ENCODE results near the genes ITPRID2 and NUP35.

DNA sequence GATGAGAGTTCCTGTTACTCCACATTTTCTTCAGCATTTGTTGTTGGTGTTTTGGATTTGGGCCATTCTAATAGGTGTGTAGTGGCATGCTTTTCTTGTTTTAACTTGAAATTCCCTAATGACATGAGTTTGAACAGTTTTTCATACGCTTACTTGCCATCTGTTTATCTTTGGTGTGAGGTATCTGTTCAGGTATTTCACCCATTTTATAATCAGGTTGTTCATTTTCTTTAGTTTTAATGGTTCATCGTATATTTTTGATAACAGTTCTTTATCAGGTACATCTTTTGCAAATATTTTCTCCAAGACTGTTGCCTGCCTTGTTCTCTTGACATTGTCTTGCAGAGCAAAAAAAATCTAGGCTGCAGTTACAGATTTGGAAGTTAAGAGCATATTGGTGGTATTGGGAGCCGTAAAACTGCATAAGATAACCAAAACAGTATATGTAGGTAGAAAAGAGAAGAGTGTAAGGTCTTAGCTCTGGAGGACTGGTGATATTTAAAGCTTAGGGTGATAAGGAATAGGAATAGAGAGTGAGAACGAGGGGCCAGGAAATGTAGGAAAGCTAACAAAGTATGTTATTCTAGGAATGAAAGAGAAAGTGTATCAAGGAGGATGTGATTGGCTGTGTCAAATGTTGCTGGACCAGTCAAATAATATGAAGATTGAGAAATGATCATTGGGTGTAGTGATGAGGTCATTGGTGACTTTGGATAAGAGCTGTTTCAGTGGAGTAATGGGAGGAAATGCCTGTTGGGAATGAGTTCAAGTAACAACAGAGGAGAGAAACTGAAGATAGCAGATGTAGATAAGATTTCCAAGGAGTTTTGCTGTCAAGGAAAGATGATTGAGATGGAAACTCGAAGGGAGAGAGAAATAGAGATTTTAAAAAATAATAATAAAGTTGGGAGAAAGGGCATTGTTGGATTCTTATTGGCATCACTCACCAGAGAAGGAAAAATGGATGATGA lies 74.2 kb downstream of the UBE2E3 start:
- PRO-cap, result no peak

GRCh38 chr2:181381496-181381695 lies 75.8 kb upstream of the ITGA4 start:
- PRO-cap, result no peak

GRCh38 chr2:181683484-181684887 lies 3.7 kb upstream of the NEUROD1 start:
- PRO-cap, result no peak

DNA sequence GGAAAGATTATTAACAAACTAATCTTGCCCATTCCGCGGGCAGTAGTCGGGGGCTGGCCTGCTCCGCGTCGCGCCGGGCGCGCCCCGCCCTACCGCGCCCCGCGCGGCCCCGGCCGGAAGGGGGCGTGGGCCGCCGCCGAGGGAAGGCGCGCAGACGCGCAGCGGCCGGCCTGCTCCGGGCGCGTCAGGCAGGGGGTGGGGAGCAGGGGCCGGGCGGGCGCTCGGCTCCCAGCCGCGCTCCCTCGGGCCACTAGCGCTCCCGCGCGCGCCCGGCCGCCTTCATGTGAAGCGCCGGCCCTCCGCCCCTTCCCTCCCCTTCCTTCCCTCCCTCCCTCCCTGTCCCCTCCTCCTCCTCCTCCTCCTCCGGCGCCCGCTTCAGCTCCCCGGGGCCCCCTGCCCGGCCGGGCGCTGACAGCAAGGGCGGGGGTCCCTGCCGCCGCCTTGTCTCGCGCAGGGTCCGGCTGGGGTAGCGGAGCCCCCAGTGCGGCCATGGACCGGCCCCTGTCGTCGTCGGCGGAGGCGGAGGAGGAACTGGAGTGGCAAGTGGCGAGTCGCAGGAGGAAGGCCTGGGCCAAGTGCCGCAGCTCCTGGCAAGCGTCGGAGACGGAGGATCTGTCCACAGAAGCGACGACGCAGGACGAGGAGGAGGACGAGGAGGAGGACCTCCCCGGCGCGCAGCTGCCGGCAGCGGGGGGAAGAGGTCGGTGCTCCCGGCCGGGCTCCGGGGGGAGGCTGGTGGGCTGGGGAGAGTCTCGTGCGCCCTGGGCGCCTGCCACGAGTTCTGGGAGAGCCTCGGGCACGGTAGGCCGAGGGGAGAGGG lies at the start of gene ITPRID2:
Gene ITPRID2 (plus strand): TSS at position 153 of the 820 bp plus-strand sequence.
- PRO-cap, result bidirectional peak, plus-strand start at position 227 of the sequence, minus-strand start at position 47 of the sequence; bidirectional peak, plus-strand start at position 621 of the sequence, minus-strand start at position 285 of the sequence

- PRO-cap, result no peak
Observed at GRCh38 chr2:181898698-181899305, 7.3 kb downstream of the ITPRID2 start.

DNA sequence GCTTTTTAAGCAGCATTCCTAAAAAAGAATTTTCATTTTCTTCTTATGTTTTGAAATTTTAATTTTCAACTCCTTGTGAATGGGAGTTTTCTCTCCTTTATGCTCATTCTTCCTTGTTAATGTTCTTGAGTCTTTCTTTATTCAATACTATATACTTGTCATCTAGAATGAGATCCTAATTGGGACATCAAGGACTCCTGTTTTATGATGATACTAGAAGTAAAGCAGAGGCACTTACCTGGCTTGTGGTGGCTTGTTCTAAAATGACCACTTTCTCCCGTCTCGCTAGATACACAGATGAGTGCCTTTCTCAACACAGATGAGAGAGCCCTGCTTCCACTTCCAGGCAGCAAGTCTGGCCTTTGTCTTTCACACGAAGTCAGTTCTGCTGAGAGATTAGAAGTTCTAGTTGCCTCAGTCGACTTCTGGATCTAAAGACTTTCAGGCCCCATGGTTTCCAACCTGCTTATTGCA lies 70.2 kb downstream of the PPP1R1C start:
- PRO-cap, result no peak

DNA sequence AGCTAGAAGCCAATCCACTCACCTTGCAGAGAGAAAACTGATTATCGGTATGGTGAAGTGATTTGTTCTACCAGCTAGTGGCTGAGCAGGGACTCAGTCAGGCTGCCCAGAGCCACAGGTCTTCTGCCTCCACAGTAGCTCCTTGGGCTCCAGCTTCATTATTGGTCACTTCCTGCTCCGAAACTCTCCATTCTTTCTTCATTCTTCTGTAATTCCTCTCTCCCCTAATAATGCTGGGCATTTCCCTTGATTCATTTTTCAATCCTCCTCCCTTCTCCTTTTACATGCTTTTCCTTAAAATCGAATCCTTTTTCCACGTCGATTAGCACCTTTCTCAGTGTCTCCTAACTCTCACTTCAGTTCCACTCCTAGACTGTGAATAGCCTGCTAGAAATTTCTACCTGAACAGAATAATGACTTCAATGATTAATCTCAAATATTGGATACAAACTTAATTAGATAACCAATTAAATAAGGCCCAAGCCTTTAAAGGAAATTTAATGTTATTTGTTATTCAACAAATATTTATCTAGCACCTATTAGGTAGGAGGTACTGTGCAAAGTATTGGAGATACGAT lies 17.9 kb downstream of the PDE1A start:
- PRO-cap, result no peak

DNA sequence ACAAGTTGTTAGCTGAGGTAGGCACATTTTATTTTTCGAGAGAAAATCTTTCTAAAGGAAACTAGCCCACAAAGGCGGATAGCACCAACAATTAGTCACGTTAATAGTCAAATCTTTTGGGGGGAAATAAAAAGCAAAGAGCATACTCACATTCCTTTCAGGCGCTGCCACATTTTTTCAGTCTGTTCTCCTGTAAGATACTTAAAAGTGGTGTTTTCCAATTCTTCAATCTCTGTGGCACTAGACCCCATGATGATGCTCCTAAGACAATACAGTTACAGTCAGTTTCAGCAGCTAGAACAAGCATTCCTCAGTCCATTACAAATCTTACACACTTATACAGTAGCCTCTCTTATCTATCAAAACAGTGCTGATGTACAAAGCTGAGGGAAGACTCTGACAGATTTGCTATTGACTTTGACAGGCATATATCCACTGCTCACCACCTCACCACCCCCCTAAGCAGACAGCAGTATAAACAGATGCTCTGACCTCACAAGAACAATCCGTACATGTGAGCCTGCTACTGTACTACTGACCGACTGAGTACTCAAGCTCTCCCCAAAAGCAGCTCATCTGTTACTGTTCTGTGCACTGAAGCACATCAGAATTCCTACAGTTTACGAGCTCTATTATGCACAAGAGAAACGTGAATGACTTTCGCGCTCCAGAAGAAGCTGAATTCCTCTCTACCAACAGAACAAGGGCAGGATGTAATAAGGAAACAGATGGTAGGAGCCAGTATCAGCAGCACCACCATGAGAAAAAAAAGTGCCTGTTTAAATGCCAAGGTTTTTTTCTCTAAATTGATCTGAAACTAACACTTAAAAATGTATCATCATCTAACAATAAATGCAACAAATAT lies 95.5 kb upstream of the PDE1A start:
- PRO-cap, result no peak

- PRO-cap, result no peak
Observed at GRCh38 chr2:182542823-182543238, 116.0 kb upstream of the PDE1A start.

- PRO-cap, result no peak
Observed at GRCh38 chr2:182925021-182925802, 58.8 kb upstream of the FRZB start.

- PRO-cap, result no peak
Observed at GRCh38 chr2:183005384-183006259, 32.6 kb downstream of the NCKAP1 start.

DNA sequence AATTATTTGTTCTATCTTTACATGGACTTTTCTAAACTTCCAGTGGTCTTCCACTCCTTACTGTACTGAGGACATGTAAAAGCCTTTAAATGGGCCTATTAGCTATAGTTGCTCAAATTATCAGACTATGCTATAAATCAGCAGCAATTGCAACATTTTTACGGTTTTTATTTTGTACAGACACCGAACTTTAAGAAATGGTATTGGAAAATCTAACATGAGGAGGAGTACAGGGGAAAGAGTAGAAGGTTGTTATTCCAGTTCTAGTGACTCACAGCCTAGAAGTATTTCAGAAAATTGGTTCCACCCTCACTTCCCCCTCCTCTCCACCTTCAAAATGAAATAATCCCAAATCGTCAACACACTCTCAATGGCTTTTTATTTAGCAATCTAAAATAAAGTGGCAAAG lies 1.2 kb downstream of the NCKAP1 start:
- PRO-cap, result no peak

GRCh38 chr2:183089223-183089844 lies 10.8 kb downstream of the DUSP19 start:
- PRO-cap, result no peak

DNA sequence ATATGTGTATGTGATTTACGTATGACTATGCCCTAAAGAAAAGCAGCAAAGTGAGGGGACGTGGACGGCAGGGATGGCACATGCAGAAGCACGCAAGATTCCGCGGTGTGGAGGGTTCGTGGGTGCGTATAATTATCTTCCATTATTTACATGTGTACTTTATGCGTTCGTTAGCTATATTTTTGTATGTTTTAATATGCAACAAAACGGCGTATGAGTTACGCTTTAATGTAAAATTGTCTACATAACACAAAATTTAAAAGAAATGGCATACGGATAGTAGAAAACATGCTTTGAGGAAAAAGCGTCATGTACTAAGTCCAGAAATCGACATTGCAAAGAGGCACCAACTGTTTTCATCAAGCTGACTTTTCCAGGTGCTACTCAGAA lies 543 bp upstream of the NUP35 start:
- PRO-cap, result unidirectional peak, plus-strand start at position 61 of the sequence

GRCh38 chr2:183124095-183125358 lies at the start of gene NUP35:
Gene NUP35, plus strand, starts transcription at chr2:183124443.
- PRO-cap, result bidirectional peak, plus-strand start at chr2:183124443, minus-strand start at chr2:183124255; bidirectional peak, plus-strand start at chr2:183124951, minus-strand start at chr2:183124806

- PRO-cap, result unidirectional peak, minus-strand start at chr2:183997225; bidirectional peak, plus-strand start at chr2:183997643, minus-strand start at chr2:183997315
Observed at GRCh38 chr2:183996996-183997445, 601.3 kb upstream of the ZNF804A start.

DNA sequence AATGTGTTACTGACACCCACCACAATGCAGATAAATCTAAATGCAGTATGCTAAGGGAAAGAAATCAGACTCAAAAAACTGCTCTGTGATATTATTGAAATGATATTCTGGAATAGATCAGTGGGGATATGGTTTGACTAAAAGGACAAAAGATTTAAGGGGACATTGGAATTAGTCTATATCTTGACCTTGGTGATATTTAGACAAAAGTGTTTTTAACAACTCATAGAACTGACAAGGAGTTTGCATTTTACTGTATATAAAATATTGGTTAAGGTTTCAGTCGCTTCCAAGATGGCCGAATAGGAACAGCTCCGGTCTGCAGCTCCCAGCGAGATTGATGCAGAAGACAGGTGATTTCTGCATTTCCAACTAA lies 449.1 kb upstream of the FSIP2 start:
- PRO-cap, result unidirectional peak, plus-strand start at position 282 of the sequence

- PRO-cap, result unidirectional peak, plus-strand start at chr2:185425022; unidirectional peak, plus-strand start at chr2:185425104; bidirectional peak, plus-strand start at chr2:185425438, minus-strand start at chr2:185425463
Observed at GRCh38 chr2:185424798-185425606, 313.6 kb upstream of the FSIP2 start.

GRCh38 chr2:186486410-186486954 lies 422 bp downstream of the ZC3H15 start:
- PRO-cap, result bidirectional peak, plus-strand start at chr2:186486624, minus-strand start at chr2:186486587; bidirectional peak, plus-strand start at chr2:186486710, minus-strand start at chr2:186486718

DNA sequence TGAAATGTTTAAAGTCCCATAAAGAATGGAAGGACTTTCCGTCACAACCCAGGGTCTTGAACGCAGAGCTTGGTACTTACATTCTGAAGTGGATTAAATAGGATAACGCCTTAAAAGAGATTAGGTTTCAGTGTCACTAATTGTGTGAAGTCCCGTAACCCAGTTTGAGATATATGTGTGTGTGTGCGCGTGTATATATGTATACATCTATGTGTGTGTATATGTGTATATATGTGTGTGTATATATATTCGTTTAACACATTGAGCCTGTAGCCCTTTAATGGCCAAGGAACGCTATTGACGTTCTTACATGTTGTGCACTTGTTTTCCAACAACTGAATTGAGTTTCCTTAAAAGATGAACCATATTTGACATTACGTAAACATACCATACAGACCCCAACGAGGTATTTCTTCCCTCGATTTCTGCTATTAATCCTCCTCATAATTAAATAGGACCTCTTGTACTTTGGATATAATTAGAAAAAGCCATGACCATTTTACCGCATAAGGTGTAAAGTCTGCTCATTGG lies 960 bp downstream of the ZC3H15 start:
- PRO-cap, result unidirectional peak, minus-strand start at position 62 of the sequence

Data from endodermal cell (in vitro differentiated cells).